AG04450 (cell line): ENCODE measurements around the genes VDR and PFKM.

DNA sequence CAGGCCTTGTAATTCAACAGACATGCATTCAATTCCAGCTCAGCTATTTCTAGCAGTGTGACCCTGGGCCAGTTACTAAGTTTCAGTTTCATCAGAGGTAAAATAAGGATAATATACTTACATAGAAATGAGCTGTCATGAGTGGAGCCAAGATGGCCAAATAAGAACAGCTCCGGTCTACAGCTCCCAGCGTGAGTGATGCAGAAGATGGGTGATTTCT is 208.5 kb downstream of the SLC38A4 start:
- CAGE, long polyA plus RNA: no peak
- RRBS: no CpG with 5 or more reads among the region's 2 CpGs

DNA sequence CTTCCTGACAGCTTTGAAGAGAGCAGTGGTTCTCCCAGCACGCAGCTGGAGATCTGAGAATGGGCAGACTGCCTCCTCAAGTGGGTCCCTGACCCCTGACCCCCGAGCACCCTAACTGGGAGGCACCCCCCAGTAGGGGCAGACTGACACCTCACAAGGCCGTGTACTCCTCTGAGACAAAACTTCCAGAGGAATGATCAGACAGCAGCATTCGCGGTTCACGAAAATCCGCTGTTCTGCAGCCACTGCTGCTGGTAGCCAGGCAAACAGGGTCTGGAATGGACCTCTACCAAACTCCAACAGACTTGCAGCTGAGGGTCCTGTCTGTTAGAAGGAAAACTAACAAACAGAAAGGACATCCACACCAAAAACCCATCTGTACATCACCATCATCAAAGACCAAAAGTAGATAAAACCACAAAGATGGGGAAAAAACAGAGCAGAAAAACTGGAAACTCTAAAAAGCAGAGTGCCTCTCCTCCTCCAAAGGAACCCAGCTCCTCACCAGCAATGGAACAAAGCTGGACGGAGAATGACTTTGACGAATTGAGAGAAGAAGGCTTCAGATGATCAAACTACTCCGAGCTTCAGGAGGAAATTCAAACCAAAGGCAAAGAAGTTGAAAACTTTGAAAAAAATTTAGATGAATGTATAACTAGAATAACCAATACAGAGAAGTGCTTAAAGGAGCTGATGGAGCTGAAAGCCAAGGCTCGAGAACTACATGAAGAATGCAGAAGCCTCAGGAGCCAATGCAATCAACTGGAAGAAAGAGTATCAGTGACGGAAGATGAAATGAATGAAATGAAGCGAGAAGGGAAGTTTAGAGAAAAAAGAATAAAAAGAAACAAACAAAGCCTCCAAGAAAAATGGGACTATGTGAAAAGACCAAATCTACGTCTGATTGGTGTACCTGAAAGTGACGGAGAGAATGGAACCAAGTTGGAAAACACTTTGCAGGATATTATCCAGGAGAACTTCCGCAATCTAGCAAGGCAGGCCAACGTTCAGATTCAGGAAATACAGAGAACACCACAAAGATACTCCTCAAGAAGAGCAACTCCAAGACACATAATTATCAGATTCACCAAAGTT is 207.3 kb downstream of the SLC38A4 start:
- CAGE, long polyA plus RNA: no peak
- RRBS: no CpG with 5 or more reads among the region's 17 CpGs

DNA sequence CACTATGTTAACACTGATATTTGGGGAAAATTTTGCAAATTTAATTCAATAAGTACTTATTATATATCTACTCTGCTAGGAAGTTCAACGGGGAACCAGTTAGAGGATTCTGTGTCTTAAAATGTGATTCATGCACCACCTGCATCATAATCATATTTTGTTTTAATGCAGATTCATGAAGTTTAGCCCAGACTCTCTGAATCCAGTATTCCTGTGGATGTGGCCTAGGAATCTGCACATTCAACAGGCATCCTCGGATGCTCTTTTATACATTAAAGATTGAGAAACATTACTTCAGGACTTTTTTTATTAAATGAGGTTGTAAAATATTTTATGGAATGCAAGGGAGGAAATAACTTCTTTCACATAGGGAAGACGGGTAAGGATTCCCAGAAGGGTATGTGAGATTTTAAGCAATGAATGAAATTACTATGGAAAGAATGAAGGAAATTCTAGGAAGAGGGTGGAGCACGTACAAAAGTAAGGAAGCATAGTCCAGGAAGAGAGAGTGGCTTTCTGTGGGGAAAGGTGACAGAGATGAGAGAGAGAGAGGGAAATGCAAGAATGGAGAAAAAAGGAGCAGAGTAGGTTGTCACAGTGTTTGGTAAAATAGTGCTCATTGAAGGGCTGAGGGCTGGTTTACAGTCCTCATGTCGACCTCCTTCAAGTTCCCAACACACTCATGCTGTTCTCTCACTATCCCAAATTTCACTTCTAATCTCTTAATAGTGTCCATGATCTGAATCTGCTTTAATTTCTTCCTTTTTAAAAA is 138.6 kb downstream of the SLC38A4 start:
- CAGE, long polyA plus RNA: no peak
- RRBS: no CpG with 5 or more reads among the region's 5 CpGs

DNA sequence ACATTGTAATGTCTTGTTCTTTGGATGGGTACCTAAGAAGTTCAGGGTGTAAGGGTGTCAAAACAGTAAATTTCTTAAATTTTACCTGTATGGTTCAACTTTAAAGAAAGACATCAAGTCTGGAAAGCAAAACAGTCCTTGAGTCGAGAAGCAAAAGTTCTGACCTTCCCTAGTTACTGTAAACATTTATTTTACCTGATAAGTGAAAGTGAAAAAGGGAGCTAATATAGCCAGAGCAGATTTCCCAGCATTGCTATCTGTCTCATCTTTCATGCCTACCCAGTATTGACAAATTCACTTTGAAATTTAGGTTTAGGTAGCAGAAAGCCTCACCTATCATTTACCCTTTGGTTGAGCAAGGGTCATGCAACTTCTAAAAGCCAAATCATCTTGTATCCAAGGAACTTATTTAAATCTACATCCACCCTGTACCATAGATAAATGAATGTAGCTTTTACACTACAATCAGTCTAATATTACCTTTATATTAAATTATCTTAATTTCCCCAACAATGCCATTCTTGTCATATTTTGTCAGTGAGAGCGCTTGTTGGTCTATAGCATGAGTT is 24.4 kb downstream of the SLC38A4 start:
- CAGE, long polyA plus RNA: no peak
- RRBS: no CpG with 5 or more reads among the region's 2 CpGs

- CAGE, long polyA plus RNA: no peak
- RRBS: 5% methylated on average over 4 of the region's 36 CpGs
These were observed 4.9 kb upstream of the SLC38A4 start for GRCh38 chr12:46830386-46831426.

DNA sequence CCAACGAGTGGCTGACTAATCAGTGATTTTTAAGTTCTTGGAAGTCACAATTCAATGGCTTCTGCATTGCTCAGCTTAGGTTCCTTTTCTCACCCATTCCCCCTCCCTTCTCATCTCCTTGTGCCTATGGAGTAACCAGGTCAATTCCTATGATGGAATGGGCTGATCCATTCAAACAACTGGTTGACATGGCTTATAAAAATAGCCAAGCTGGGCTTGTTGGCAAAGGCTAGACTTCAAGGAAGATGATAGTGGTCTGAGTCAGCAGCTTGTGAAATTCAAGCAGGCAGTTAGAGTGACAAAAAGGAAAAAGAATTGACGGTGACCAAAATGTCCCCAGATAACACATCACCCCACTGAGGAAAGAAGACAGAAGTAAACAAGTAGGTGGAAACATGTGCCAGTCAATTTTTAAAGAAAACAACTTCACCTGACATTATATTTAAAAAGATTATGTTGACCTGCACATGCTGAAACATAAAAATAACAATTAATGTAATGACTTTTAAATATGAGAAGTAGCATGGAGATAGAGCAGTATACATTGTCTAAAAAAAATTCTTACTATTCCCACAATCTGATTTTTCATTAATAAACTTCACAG is 119.8 kb upstream of the PCED1B start:
- CAGE, long polyA plus RNA: no peak
- RRBS: no CpG with 5 or more reads among the region's 2 CpGs

DNA sequence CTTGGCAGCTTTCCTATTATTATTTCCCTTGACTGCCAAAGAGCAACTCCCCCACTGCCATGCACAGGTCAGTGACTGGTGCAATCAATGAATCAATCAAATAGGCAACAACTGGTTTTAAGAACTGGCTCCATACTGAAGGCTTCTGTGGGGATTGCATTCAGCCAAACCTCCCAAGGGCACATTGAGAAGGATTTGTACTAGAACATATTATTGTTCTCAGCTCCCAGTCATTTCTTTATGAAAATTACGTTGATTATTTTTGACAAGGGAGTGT is 115.3 kb upstream of the PCED1B start:
- CAGE, long polyA plus RNA: no peak
- RRBS: no CpG with 5 or more reads among the region's 1 CpG

- CAGE, long polyA plus RNA: no peak
- RRBS: no CpG with 5 or more reads among the region's 3 CpGs
These were observed 143.2 kb upstream of the AMIGO2 start for GRCh38 chr12:47222887-47223353.

DNA sequence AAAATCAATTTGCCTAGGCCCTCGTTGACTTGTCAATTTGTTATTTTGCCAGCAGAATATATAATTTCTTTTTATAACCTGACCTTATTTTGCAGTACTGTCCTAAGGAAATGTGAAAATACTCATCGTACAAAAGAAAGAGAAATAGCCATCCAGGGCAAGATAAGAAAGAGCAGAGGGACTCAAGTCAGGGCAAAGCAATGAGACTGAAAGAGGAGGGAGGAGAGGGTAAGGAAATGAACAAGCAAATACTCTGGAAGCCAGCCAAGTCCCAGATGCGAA is 312.9 kb downstream of the RPAP3 start:
- CAGE, long polyA plus RNA: no peak
- RRBS: no CpG with 5 or more reads among the region's 3 CpGs

DNA sequence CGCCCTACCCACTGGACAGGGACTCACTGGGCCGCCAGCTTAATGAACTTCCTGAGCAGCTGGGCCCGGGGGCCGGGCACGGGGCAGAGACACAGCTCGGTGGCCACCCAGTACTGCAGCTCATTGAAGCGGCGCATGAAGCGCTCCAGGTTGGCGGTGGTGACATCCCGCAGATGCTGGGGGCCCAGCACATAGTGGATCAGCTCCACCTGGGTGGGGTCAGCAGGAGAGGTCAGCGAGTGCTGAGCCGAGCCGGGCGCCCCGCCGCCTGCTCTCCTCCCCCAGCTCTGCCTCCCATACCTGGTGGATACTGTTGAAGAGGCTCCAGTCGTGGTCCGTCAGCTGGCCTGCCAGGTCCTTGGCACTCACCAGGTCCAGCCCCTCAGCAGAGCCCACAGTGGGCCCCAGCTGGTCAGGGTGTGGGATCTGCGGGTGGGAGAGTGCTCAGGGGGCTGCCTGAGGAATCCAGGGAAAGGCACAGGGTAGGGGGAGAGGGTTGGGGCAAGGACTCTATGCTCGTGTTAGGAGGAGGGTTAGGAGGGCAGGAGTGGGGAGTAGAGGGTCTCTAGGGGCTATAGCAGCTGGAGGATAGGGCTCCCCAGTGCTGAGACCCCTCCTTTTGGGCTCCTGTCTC is 15.4 kb upstream of the ENDOU start:
- CAGE, long polyA plus RNA: no peak
- RRBS: 68% methylated on average over 3 of the region's 21 CpGs

- CAGE, long polyA plus RNA: no peak
- RRBS: no CpG with 5 or more reads among the region's 8 CpGs
These were observed 596 bp downstream of the RAPGEF3 start for GRCh38 chr12:47758063-47758505.

GRCh38 chr12:47759419-47759707 is 683 bp upstream of the RAPGEF3 start:
- CAGE, long polyA plus RNA: no peak
- RRBS: 0% methylated on average over 1 of the region's 15 CpGs

DNA sequence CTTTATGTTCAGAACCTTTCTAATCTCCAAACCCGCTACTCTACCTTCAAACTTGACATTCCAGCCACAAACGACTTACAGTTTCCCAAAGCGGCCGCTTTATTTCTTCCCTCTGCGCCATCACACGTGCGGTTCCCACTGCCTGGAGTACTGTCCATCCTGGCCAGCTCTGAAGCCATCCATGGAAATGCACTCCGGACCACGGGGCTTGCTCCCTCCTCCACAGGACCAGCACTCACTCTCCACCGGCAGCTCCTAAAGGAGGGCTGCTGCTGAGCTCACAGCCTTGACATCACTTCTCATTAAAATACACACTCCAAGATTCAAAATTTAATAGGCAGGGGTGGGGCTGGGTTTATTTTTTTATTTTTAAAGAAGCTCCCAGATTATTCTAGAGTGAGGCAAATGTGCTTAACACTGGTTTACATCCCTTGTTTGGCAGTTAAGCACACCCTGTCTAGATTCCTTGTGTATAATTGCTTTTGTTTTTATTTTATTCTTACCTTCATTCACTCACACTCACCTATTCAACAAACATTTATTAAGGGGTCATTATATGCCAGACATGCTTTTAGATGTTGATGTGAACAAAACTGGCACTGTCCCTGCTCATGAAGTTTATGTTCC is 2.1 kb upstream of the SLC48A1 start:
- CAGE, long polyA plus RNA: no peak
- RRBS: 25% methylated on average over 3 of the region's 10 CpGs

DNA sequence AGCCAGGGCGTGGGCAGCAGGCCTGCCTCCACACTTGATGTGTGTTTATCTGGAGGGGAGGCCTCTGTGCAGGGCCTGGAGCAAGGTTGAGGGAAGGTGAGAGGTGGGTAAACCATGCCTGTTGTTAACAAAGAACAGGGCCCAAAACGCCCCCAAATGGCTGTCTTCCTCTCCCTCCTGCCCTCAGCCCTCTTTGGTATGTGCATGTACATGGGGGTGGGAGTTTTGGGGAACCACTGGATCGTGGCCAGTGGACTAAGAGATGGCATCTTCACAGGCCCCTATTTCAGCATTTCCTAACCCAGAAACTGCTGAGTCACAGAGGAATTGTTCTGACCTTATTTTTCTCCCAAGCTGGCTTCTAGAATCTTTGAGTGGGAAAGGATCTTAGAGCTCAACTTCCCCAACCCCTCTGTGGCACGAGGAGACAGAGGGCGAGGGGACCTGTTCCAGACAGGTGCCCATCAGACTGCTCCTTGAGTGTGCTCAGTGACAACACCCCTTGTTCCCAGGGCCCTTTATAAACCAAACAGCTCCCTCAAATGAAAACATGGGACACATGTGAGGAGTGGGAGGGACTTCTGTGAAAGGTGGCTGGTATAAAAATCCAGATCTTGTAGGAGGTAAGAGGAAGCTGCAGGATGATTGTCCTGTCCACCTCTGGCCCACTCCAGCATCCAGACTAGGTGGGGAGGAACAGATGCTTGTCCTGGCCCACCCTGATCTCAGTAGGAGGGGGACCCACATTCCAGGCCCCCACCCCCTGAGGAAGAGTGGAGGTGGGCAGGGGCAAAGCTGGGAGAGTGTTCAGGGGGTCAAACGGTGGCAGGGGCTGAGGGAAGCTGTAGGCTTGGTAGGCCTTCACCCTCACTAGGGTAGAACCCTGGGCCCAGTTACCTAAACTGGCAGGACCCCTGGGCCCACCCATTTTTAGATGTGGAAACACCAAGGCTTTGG is 3.8 kb downstream of the SLC48A1 start:
- CAGE, long polyA plus RNA: no peak
- RRBS: no CpG with 5 or more reads among the region's 6 CpGs

DNA sequence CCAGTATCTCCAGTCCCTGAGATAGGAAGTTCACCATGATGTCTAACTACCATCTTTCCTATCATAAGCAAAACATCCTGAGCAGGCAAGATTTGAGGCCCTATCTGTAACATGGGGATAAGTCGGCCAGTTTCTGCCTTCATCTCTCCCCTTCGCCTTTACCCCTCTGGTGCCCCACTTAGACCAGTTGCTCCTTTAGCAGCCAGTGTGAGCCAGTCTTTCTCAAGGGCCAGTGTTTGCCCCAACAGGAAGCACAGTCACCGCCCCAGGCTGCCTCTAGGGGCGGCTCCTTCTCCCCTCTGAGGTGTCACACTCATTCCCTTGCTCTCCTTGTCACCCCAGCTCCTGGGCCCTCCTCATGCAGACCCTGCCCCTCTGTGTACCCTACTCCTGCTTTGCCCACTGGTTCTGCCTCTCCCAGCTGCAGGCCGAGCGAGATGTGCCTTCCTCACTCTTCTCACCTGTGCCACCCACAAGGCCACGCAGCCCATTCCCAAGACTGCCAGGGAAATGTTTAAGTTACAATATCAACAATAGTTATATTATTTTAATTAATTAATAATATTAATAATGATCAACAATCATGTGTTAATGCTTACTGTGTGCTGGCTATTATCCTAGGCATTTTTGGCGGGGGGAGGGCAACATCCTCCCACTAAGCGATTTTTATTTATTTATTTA is 10.7 kb downstream of the HDAC7 start:
- CAGE, long polyA plus RNA: no peak
- RRBS: no CpG with 5 or more reads among the region's 9 CpGs

- CAGE, long polyA plus RNA: no peak
- RRBS: no CpG with 5 or more reads among the region's 10 CpGs
These were observed 9.3 kb upstream of the HDAC7 start for GRCh38 chr12:47828737-47829592.

GRCh38 chr12:47900121-47901094 is 4.4 kb downstream of the VDR start:
- CAGE, long polyA plus RNA: no peak
- RRBS: no CpG with 5 or more reads among the region's 9 CpGs

DNA sequence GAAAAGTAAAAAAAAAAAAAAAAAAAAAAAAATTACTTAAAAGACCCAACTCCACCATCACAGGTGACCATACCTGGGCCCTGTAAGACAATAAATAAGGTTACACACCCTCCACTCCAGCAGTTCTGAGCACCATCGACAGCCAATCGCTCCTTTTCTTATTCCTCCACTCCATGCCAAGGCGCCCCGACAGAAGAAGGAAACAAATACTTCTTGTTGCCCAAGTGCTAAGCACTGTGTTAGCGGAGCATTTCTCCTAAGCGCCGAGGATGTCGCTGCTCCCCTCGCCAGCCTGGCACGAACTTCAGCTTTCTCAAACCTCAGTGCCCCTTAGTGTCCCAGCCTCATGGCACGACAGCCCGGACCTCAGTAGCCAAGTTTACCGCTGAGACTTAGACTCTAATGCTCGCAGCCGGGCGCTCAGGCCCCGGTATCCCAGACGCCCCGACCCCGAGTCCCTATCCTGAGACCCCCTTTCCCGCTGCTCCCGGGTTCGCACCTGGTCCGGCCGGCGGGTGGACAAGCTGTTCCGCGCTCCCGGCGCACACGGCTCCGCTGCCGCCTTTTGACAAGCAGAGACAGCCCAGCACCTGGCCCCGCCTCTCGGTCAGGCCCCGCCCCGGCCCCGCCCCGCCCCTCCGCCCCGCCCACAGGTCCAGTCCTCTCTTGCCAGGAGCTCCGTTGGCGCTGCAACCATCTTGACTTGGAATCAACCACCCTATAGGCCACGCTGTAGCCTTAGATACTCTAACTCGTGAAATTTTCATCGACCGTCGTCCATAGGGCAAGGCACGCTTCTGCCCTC is at the start of gene VDR:
Gene VDR (minus strand): TSS at position 539 of the 805 bp plus-strand sequence.
- CAGE, long polyA plus RNA: no peak
- RRBS: 3% methylated on average over 17 of the region's 49 CpGs

GRCh38 chr12:48001778-48002568 is 2.3 kb downstream of the COL2A1 start:
- CAGE, long polyA plus RNA: no peak
- RRBS: 4% methylated on average over 5 of the region's 44 CpGs

- CAGE, long polyA plus RNA: start-site peak on the plus strand at chr12:48119346-48119372, 87 and 264 reads in 2 replicates
- RRBS: no CpG with 5 or more reads among the region's 26 CpGs
These were observed at the start of gene PFKM for GRCh38 chr12:48119060-48120109. Gene PFKM, plus strand, starts transcription at chr12:48119364.